K562 (cell line): ENCODE measurements around the genes TMEM100 and MSI2.

DNA sequence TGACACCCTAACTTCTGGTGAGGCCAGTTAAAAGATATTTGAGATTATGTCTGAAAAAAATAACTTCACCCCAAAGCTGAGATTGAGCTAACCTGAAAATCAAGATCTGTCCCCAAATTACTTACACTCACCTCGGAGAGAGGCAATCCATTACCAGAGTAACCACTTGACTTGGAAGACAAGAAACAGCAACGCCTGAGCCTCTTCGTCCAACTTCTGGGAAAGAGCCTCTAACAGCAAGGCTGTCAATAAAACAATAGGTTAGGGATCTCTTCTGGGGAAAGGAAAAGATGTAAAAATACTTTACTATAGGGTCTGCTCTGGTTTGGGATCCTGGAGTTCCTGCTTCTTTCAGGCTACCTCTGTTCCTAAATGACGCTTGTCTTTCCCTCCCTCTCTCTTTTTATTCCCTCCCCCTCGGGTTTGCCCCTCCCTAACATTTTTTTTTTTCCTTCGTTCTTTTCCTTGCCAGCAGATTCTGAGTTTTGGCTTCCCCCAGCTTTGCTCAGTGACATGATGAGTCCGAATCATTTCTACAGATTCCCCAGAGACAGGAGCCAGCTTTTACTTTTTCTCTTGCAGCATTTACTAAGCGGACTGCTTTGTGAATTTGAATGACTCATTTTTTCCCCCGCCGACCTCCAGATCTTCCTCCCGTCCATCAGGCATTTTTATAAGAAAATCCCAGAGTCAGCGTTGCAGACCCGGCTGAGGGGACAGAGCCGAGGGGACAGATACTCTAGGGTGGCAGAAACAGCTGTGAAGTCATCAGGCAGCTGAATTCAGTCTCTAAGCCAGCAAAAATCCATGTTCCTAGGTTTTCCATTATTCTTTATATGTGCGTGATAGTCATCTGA, at the start of gene TMEM100:
TSS of gene TMEM100 (minus strand) at position 377 of the 857 bp plus-strand sequence.
- RAMPAGE, long total RNA: no peak
- RRBS: no CpG with 5 or more reads among the region's 15 CpGs
PRO-cap:
- standard: no peak
- CoPRO, capped RNA only, 2 experiments: no peak in any of the 2 experiments
- CoPRO, capped and uncapped RNA, 2 experiments: no peak in any of the 2 experiments
- CoPRO, uncapped RNA only, 2 experiments: no peak in any of the 2 experiments
CAGE:
- cytosol, long polyA plus RNA: no peak
- long polyA plus RNA: no peak
- nucleolus, long total RNA: no peak
- nucleus, long polyA plus RNA: no peak

- RAMPAGE, long total RNA: no peak
- RRBS: no CpG with 5 or more reads among the region's 16 CpGs
PRO-cap:
- standard: no peak
- CoPRO, capped RNA only, 2 experiments: no peak in any of the 2 experiments
- CoPRO, capped and uncapped RNA, 2 experiments: no peak in any of the 2 experiments
- CoPRO, uncapped RNA only, 2 experiments: no peak in any of the 2 experiments
CAGE:
- cytosol, long polyA plus RNA: no peak
- long polyA plus RNA: no peak
- nucleolus, long total RNA: no peak
- nucleus, long polyA plus RNA: no peak
Measured at GRCh38 chr17:55783506-55784249, 32.8 kb downstream of the PCTP start.

- RAMPAGE, long total RNA: no peak
- RRBS: no CpG with 5 or more reads among the region's 5 CpGs
PRO-cap:
- standard: no peak
- CoPRO, capped RNA only, 2 experiments: no peak in any of the 2 experiments
- CoPRO, capped and uncapped RNA, 2 experiments: no peak in any of the 2 experiments
- CoPRO, uncapped RNA only, 2 experiments: no peak in any of the 2 experiments
CAGE:
- cytosol, long polyA plus RNA: no peak
- long polyA plus RNA: no peak
- nucleolus, long total RNA: no peak
- nucleus, long polyA plus RNA: no peak
Measured at GRCh38 chr17:56172300-56173207, 19.3 kb downstream of the ANKFN1 start.

DNA sequence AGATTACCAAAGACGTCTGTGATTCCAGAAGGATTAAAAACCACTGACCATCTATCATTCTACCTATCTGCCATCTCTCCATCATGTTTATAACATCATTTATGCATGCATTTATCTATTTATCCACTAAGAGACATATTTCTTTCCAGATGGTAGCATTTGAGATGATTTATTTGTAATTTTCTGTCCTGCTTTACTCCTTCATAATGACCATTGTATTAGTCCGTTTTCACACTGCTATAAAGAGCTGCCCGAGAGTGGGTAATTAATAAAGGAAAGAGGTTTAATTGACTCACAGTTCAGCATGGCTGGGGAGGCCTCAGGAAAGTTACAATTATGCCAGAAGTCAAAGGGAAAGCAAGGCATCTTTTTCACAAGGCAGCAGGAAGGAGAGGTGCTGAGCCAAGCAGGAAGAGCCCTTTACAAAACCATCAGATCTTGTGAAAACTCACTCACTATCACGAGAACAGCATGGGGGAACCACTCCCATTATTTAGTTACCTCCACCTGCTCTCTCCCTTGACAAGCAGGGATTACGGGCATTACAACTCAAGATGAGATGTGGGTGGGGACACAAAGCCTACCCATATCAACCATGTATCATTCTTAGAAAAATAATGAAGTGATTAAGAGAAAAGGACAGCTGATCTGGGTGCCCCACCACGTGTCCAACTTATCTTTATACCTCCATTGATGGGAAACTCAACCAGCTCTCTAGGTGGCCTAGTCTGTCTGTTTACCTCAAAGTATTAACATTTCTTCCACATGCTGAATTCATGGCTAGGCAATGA, 28.4 kb downstream of the TRIM25 start:
- RAMPAGE, long total RNA: no peak
- RRBS: no CpG with 5 or more reads among the region's 6 CpGs
PRO-cap:
- standard: no peak
- CoPRO, capped RNA only, 2 experiments: no peak in any of the 2 experiments
- CoPRO, capped and uncapped RNA, 2 experiments: no peak in any of the 2 experiments
- CoPRO, uncapped RNA only, 2 experiments: peak in 1 of 2 experiments; most common minus-strand start position 205 of the sequence (in 1)
CAGE:
- cytosol, long polyA plus RNA: no peak
- long polyA plus RNA: no peak
- nucleolus, long total RNA: no peak
- nucleus, long polyA plus RNA: no peak

DNA sequence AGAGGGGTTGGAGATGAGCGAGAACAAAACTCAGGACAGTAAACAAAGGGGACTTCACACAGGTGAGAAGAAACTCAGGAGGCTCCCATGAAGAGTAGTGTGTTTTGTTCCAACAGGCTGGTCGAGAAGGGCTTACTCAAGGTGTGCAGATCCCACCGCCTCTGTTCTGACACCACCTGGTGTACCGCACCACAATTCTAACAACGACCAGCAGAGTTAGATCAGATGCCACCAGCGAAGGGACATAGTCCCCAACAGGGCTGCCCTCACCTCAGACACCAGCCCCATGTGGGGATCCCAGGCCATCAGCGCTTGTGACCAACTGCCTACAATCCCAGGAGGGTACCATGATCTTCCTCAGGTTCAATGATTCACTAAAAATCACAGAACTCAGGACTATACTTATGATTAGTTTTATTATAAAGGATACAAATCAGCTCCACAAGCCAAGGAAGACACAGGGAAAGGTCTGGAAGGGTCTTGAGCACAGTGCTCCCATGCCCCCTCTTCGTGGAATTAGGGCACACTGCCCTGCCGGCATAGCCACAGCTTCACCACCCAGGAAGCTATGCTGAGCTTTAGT, 26.2 kb downstream of the TRIM25 start:
- RAMPAGE, long total RNA: no peak
- RRBS: no CpG with 5 or more reads among the region's 9 CpGs
PRO-cap:
- standard: no peak
- CoPRO, capped RNA only, 2 experiments: no peak in any of the 2 experiments
- CoPRO, capped and uncapped RNA, 2 experiments: no peak in any of the 2 experiments
- CoPRO, uncapped RNA only, 2 experiments: peak in 1 of 2 experiments; most common minus-strand start position 400 of the sequence (in 1)
CAGE:
- cytosol, long polyA plus RNA: no peak
- long polyA plus RNA: no peak
- nucleolus, long total RNA: no peak
- nucleus, long polyA plus RNA: no peak

DNA sequence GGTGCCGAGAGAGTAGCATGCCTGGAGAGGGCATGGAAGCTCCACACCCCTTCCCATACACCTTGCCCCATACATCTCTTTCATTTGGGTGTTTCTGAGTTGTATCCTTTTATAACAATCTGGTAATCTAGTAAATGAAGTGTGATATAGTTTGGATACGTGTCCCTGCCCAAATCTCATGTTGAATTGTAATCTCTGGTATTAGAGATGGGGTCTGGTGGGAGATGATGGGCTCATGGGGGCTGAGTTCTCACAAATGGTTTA, 45.3 kb downstream of the SCPEP1 start:
- RAMPAGE, long total RNA: no peak
- RRBS: no CpG with 5 or more reads among the region's 2 CpGs
PRO-cap:
- standard: no peak
- CoPRO, capped RNA only, 2 experiments: no peak in any of the 2 experiments
- CoPRO, capped and uncapped RNA, 2 experiments: no peak in any of the 2 experiments
- CoPRO, uncapped RNA only, 2 experiments: no peak in any of the 2 experiments
CAGE:
- cytosol, long polyA plus RNA: no peak
- long polyA plus RNA: no peak
- nucleolus, long total RNA: no peak
- nucleus, long polyA plus RNA: no peak

GRCh38 chr17:57073604-57073999, 11.4 kb upstream of the AKAP1 start:
- RAMPAGE, long total RNA: no peak
- RRBS: no CpG with 5 or more reads among the region's 2 CpGs
PRO-cap:
- standard: no peak
- CoPRO, capped RNA only, 2 experiments: no peak in any of the 2 experiments
- CoPRO, capped and uncapped RNA, 2 experiments: no peak in any of the 2 experiments
- CoPRO, uncapped RNA only, 2 experiments: no peak in any of the 2 experiments
CAGE:
- cytosol, long polyA plus RNA: no peak
- long polyA plus RNA: no peak
- nucleolus, long total RNA: no peak
- nucleus, long polyA plus RNA: no peak

DNA sequence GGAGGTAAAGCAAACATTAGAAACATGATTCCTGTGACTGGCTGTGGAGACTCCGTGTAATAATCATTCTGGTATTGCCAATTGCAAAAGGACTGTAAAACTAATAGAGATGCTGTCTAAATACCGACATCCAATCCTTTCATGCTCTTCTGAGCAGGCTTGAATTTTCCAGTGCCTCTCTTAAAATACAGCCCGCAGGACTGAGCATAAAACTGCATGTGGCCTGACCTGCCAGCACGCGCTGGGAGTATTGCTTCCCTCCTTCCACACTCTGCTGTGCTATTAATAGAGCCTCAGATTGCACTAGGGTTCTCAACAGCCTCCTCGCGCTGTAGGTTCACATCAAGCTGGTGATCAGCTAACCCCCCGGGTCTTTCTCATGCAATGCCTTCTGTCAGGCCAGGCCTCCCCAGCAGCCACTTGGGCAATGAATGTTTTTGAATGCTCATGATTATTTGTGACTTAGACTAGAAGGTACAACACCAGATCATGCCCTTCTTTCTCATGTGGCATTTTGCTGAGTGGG, 14.2 kb upstream of the MSI2 start:
- RAMPAGE, long total RNA: no peak
- RRBS: no CpG with 5 or more reads among the region's 8 CpGs
PRO-cap:
- standard: no peak
- CoPRO, capped RNA only, 2 experiments: no peak in any of the 2 experiments
- CoPRO, capped and uncapped RNA, 2 experiments: no peak in any of the 2 experiments
- CoPRO, uncapped RNA only, 2 experiments: no peak in any of the 2 experiments
CAGE:
- cytosol, long polyA plus RNA: no peak
- long polyA plus RNA: no peak
- nucleolus, long total RNA: no peak
- nucleus, long polyA plus RNA: no peak

DNA sequence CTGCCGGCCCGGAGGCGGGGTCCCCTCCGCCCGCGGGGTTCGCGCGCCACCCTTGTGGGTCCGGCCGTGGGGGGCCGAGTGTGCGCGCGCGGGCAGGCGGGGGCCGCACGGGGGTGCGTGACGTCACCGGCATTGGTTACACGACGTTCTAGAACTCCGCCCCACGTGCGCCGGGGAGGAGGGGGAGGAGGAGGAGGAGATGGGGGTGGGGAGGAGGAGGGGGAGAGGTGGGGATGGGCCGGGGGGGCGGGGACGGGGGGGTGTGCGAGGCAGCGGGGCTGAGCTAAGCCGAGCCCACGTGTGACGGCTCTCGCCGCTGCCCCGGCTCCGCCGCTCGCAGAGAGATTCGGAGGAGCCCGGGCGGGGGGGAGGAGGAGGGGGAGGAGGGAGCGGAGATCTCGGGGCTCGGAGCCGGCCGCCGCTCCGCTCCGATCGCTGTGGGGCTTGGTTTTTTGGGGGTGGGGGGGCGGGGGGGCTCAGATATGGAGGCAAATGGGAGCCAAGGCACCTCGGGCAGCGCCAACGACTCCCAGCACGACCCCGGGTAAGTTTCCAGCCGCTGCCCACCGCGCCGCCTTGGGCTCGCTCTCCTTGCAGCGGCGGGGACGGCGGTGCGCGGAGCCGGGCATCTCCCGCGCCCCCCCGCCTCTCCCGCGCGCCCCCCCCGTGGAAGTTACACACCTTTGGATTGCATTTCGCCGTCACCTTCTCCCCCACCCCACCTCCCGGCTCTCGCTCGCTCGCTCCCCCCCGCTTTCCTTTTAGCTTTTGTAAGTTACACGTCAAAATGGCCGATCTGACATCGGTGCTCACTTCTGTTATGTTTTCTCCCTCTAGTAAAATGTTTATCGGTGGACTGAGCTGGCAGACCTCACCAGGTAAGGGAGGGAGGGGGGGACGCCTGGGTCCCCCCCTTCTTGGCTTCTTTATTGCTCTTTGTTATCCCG, at the start of gene MSI2:
TSS of gene MSI2 (plus strand) at position 263 of the 947 bp plus-strand sequence.
- RAMPAGE, long total RNA: no peak
- RRBS: 3% methylated on average over 57 of the region's 92 CpGs
PRO-cap:
- standard: bidirectional peak, plus-strand start at position 373 of the sequence, minus-strand start at position 80 of the sequence
- CoPRO, capped RNA only, 2 experiments: peak in 2 of 2 experiments; most common plus-strand start position 373 of the sequence (in 2); most common minus-strand start position 80 of the sequence (in 2)
- CoPRO, capped and uncapped RNA, 2 experiments: peak in 1 of 2 experiments; most common plus-strand start position 373 of the sequence (in 1); most common minus-strand start position 80 of the sequence (in 1)
- CoPRO, uncapped RNA only, 2 experiments: peak in 2 of 2 experiments; most common plus-strand start position 393 of the sequence (in 1); most common minus-strand start position 93 of the sequence (in 1)
CAGE:
- cytosol, long polyA plus RNA: start-site peak on the plus strand centred at position 369 of the sequence, 221 bp wide, 34 and 35 reads in 2 replicates
- long polyA plus RNA: start-site peak on the plus strand centred at position 480 of the sequence, 33 bp wide, 22 and 36 reads in 2 replicates
- nucleolus, long total RNA: no peak
- nucleus, long polyA plus RNA: start-site peak on the plus strand centred at position 482 of the sequence, 40 bp wide, 41 and 39 reads in 2 replicates

- RAMPAGE, long total RNA: no peak
- RRBS: no CpG with 5 or more reads among the region's 4 CpGs
PRO-cap:
- standard: no peak
- CoPRO, capped RNA only, 2 experiments: no peak in any of the 2 experiments
- CoPRO, capped and uncapped RNA, 2 experiments: no peak in any of the 2 experiments
- CoPRO, uncapped RNA only, 2 experiments: no peak in any of the 2 experiments
CAGE:
- cytosol, long polyA plus RNA: no peak
- long polyA plus RNA: no peak
- nucleolus, long total RNA: no peak
- nucleus, long polyA plus RNA: no peak
Measured at GRCh38 chr17:57274913-57275650, 18.8 kb downstream of the MSI2 start.

DNA sequence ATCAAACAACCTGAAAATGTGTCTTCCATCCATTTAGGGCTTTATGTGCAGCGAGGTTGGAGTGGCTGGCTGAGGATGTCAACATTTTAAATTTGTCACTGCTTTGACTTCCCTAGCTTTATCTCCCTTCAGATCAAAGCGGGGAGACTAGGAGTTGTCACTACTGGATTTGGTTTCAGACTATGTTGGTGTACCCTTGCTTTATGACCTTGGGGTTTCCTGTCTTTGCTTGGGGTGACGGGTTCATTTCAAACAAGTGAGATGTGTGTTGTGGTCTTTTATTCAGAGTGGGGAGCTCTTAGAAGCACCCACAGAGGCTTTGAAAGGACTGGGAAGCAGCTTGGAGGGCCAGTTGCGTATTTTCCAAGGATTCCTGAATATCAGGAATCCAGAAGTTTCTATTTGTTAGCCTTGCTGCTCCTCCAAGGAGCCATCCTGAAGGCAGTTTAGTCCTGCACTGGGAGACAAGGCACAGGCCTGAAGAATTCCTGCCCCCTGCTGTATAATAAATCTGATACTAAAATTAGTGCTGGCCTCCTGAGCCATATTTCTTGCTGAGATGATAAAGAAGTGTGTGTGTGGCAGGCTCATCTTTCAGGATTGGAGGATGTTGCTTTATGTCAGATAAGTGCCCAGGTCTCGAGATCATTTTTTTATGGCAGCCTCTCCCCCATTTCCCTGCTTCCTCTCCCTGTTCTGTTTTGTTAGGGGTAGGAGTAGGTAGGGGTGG, 25.8 kb downstream of the MSI2 start:
- RAMPAGE, long total RNA: no peak
- RRBS: no CpG with 5 or more reads among the region's 5 CpGs
PRO-cap:
- standard: no peak
- CoPRO, capped RNA only, 2 experiments: no peak in any of the 2 experiments
- CoPRO, capped and uncapped RNA, 2 experiments: no peak in any of the 2 experiments
- CoPRO, uncapped RNA only, 2 experiments: peak in 1 of 2 experiments; most common plus-strand start position 656 of the sequence (in 1)
CAGE:
- cytosol, long polyA plus RNA: no peak
- long polyA plus RNA: no peak
- nucleolus, long total RNA: no peak
- nucleus, long polyA plus RNA: no peak

GRCh38 chr17:57284466-57284901, 28.2 kb downstream of the MSI2 start:
- RAMPAGE, long total RNA: no peak
- RRBS: no CpG with 5 or more reads among the region's 3 CpGs
PRO-cap:
- standard: no peak
- CoPRO, capped RNA only, 2 experiments: no peak in any of the 2 experiments
- CoPRO, capped and uncapped RNA, 2 experiments: no peak in any of the 2 experiments
- CoPRO, uncapped RNA only, 2 experiments: no peak in any of the 2 experiments
CAGE:
- cytosol, long polyA plus RNA: no peak
- long polyA plus RNA: no peak
- nucleolus, long total RNA: no peak
- nucleus, long polyA plus RNA: no peak

DNA sequence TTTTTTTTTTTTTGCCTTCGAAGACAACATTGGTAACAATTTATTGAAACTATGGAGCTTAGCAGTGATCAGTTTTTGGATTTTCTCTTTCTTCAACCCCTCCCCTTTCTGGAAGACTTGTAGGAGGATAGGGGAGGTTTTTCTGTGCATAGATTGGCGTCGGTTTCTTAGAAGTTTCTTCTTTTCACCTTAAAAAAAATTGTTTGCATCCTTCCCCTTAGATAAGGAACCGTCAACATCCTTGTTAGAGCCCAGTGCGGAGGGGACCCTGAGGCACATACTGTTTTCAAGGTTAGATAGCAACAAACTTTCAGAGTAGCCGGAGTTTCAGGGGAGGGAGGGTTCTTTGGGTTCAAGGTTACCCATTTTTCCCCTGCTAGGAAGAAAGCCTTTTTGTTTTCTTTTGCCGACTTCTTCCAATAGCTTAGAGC, 28.6 kb downstream of the MSI2 start:
- RAMPAGE, long total RNA: no peak
- RRBS: no CpG with 5 or more reads among the region's 7 CpGs
PRO-cap:
- standard: unidirectional peak, plus-strand start at position 313 of the sequence
- CoPRO, capped RNA only, 2 experiments: no peak in any of the 2 experiments
- CoPRO, capped and uncapped RNA, 2 experiments: no peak in any of the 2 experiments
- CoPRO, uncapped RNA only, 2 experiments: no peak in any of the 2 experiments
CAGE:
- cytosol, long polyA plus RNA: no peak
- long polyA plus RNA: no peak
- nucleolus, long total RNA: no peak
- nucleus, long polyA plus RNA: no peak

DNA sequence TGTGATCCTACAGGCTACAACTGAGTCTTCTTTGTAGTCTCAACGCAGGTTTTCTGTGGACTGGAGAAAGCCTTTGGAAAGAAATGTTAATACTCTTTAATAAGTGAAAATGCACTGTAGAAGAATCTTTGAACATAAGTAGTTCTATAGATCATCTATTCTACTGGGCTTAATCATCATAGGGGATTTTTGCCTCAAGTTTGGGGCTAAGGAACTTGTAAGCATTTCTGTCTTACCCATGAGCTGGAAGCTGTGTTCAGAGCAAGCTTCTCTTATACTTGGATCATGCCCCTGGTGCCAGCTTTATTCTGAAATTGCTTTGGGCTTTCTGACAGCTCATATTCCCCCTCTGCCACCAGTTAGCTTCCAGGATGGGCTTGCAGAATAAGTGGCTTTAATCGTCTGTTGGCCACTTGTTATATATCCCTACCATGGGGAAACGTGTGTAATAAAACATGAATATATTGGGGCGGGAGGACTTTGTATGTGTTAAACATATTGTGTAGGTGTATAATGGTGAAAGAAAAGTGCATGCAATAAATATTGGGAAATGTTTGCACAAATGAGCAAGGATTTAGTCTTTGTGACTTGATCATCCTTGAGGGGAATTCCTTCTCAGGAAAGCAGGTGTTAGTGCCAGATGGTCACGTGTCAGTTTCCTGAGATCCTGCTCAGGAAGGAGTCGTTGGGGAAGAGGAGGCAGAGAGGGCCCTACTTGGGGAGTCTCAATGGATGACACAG, 52.9 kb downstream of the MSI2 start:
- RAMPAGE, long total RNA: no peak
- RRBS: no CpG with 5 or more reads among the region's 6 CpGs
PRO-cap:
- standard: no peak
- CoPRO, capped RNA only, 2 experiments: no peak in any of the 2 experiments
- CoPRO, capped and uncapped RNA, 2 experiments: no peak in any of the 2 experiments
- CoPRO, uncapped RNA only, 2 experiments: no peak in any of the 2 experiments
CAGE:
- cytosol, long polyA plus RNA: no peak
- long polyA plus RNA: no peak
- nucleolus, long total RNA: no peak
- nucleus, long polyA plus RNA: no peak

- RAMPAGE, long total RNA: no peak
- RRBS: no CpG with 5 or more reads among the region's 5 CpGs
PRO-cap:
- standard: unidirectional peak, plus-strand start at chr17:57330130
- CoPRO, capped RNA only, 2 experiments: no peak in any of the 2 experiments
- CoPRO, capped and uncapped RNA, 2 experiments: no peak in any of the 2 experiments
- CoPRO, uncapped RNA only, 2 experiments: no peak in any of the 2 experiments
CAGE:
- cytosol, long polyA plus RNA: no peak
- long polyA plus RNA: no peak
- nucleolus, long total RNA: no peak
- nucleus, long polyA plus RNA: no peak
Measured at GRCh38 chr17:57329949-57330417, 73.7 kb downstream of the MSI2 start.

GRCh38 chr17:57355093-57355976, 99.0 kb downstream of the MSI2 start:
- RAMPAGE, long total RNA: no peak
- RRBS: no CpG with 5 or more reads among the region's 8 CpGs
PRO-cap:
- standard: no peak
- CoPRO, capped RNA only, 2 experiments: no peak in any of the 2 experiments
- CoPRO, capped and uncapped RNA, 2 experiments: no peak in any of the 2 experiments
- CoPRO, uncapped RNA only, 2 experiments: no peak in any of the 2 experiments
CAGE:
- cytosol, long polyA plus RNA: no peak
- long polyA plus RNA: no peak
- nucleolus, long total RNA: no peak
- nucleus, long polyA plus RNA: no peak

DNA sequence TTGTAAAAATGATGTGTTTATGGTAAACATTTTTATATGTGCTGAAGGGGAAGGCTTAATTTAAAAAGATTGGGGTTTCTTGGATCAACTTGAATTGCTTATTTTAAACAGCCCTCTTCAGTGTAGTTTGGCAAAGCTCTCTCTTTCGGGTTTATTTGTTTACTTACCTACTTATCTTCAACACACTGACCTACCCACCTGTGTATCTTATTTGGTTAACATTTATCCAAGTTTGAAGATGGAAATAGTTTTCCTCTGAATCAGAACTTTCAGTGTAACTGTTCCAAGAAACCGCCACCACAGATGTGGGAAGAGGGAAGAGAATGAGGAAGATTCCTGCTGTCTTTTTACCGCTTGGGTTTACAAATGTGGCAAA, 115.7 kb downstream of the MSI2 start:
- RAMPAGE, long total RNA: no peak
- RRBS: no CpG with 5 or more reads among the region's 3 CpGs
PRO-cap:
- standard: no peak
- CoPRO, capped RNA only, 2 experiments: no peak in any of the 2 experiments
- CoPRO, capped and uncapped RNA, 2 experiments: no peak in any of the 2 experiments
- CoPRO, uncapped RNA only, 2 experiments: no peak in any of the 2 experiments
CAGE:
- cytosol, long polyA plus RNA: no peak
- long polyA plus RNA: no peak
- nucleolus, long total RNA: no peak
- nucleus, long polyA plus RNA: no peak

DNA sequence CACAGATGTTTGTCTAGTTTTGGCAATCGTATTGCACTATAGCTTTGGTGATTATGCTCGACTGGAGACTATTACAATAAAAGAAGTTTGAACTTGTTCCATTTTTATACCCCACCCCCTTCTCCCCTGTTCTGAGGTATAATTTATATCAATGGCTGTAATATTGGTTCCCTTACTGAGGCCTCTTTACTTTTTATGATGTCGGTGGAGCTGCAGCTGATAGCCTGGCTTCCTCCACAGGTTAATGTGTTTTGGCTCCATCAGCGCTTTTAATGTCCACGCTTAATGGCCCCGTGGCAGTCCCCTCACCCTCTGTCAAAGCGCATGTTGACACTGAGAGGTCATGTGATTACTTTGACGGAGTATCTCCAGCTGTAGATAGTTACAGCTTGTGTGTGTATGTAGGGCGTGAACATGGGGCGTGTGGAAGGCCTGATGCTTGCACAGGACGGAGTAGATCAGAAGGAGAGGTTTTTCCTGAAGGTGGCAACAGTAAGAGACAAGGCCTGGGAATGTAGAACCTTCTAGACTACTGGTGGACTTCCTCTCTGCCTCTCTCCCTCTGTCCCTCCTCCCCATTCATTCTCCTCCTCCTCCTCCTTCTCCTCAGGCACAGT, 164.7 kb downstream of the MSI2 start:
- RAMPAGE, long total RNA: no peak
- RRBS: no CpG with 5 or more reads among the region's 11 CpGs
PRO-cap:
- standard: no peak
- CoPRO, capped RNA only, 2 experiments: no peak in any of the 2 experiments
- CoPRO, capped and uncapped RNA, 2 experiments: no peak in any of the 2 experiments
- CoPRO, uncapped RNA only, 2 experiments: no peak in any of the 2 experiments
CAGE:
- cytosol, long polyA plus RNA: no peak
- long polyA plus RNA: no peak
- nucleolus, long total RNA: no peak
- nucleus, long polyA plus RNA: no peak